LHCN-M2 (cell line): ENCODE data around the gene MCM6.

GRCh38 chr2:135630066-135630910 lies 99.0 kb downstream of the R3HDM1 start:
- RAMPAGE, long total RNA = no peak

- RAMPAGE, long total RNA = no peak
Measured at GRCh38 chr2:135792348-135792882, 44.6 kb downstream of the LCT start.

- RAMPAGE, long total RNA = no peak
Measured at GRCh38 chr2:135876254-135876544, at the start of gene MCM6. TSS of gene MCM6 (minus strand) at chr2:135876443.

- RAMPAGE, long total RNA = no peak
Measured at GRCh38 chr2:136000368-136000959, 15.0 kb upstream of the DARS1 start.

- RAMPAGE, long total RNA = no peak
Measured at GRCh38 chr2:136112151-136112670, 5.7 kb downstream of the CXCR4 start.

DNA sequence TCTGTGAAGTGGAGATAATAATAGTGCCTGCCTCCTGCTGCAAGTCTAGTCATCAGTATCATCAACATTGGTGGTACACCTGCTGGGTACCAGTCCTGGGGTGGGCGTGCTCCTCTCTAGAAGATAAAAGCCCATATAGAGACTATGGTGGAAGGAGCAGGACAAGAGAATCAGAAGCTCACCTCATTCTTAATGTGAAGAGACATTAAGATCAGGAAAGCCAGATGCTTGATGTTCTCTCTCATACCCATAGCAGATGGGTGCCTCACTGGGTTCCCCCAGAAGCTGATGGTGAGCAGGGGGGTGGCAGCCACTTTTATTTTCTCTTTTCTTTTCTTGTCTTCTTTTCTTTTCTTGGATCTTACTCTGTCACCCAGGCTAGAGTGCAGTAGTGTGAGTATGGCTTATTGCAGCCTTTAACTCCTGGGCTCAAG lies 14.8 kb upstream of the CXCR4 start:
- RAMPAGE, long total RNA = no peak

DNA sequence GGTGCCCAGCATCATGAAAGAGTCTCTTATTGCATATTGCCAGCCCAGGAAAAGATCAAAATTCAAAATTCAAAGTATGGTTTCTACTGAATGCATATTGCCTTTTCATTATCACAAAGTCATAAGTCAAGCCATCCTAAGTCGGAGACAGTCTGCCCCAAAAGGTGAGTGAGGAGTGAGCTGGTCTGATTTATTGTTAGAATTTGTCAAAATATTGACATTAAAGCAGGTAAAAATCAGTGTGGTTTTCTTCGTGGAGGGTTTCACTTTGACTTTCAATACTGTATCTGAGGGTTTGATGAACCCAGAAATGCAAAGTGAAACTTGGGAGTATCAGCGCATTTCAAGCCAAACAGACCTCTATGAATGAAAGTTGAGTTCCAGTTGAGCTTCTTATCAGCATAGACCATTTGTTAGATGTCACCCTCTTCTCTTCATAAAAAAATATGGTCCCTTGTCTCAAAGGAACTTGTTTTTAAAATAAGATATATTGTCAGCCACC lies 21.6 kb upstream of the CXCR4 start:
- RAMPAGE, long total RNA = no peak

- RAMPAGE, long total RNA = no peak
Measured at GRCh38 chr2:136214741-136215006, 96.7 kb upstream of the CXCR4 start.

GRCh38 chr2:136423430-136423955 lies 305.5 kb upstream of the CXCR4 start:
- RAMPAGE, long total RNA = no peak

DNA sequence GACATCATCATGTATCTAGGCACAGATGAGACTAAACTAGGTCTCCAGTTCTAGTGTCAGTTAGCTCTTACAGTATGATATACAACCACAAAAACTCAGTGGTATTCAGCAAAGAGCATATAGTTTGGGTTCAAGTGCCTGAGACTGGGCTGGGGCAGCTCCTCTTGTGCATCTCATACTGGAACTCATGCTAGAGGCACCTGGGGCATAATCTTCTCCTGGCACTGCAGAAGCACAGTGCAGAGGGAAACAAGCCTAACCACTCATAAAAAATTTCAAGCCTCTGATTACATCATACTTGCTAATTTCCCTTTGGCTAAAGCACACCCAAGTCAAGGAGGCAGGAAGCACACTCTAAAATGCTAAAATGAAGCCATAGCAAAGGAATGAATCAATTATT lies 79.8 kb upstream of the SPOPL start:
- RAMPAGE, long total RNA = no peak

- RAMPAGE, long total RNA = no peak
Measured at GRCh38 chr2:138515947-138516705, 14.6 kb downstream of the SPOPL start.

DNA sequence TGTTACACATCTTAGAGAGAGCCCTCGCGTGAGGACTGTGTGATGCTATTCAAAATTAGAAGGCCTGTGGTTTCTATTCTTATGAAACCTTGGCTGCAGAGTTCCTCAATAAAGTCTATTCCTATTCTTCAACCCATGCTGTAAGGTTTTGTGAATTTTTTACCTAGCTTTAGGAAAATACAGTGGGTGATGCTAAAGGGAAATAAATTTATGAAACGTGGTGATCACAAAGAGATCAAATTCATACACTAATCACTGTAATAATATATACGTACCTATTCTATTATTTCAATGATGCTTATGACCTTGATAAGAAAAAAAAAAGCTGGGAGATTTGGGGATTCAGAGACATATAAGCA lies 917.4 kb upstream of the NXPH2 start:
- RAMPAGE, long total RNA = no peak

- RAMPAGE, long total RNA = no peak
Measured at GRCh38 chr2:142750721-142751428, 126.6 kb upstream of the KYNU start.

GRCh38 chr2:143132160-143132794 lies 3.1 kb downstream of the ARHGAP15 start:
- RAMPAGE, long total RNA = no peak

DNA sequence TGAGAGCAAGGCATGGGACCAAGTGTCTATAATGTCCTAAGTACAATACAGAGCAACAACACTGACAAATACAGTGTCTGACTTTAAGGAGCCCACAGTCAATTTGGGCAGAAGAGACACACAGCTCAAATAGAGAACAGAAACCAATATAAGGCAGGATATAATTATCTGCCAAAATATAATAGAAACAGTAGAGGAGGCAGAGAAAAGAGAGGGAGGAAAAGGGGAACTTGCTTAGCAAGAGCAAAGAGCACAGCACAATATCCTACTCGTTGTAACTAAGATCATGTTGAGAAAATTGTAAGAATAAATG lies 12.1 kb downstream of the ARHGAP15 start:
- RAMPAGE, long total RNA = no peak

- RAMPAGE, long total RNA = no peak
Measured at GRCh38 chr2:143442230-143442632, 313.0 kb downstream of the ARHGAP15 start.

DNA sequence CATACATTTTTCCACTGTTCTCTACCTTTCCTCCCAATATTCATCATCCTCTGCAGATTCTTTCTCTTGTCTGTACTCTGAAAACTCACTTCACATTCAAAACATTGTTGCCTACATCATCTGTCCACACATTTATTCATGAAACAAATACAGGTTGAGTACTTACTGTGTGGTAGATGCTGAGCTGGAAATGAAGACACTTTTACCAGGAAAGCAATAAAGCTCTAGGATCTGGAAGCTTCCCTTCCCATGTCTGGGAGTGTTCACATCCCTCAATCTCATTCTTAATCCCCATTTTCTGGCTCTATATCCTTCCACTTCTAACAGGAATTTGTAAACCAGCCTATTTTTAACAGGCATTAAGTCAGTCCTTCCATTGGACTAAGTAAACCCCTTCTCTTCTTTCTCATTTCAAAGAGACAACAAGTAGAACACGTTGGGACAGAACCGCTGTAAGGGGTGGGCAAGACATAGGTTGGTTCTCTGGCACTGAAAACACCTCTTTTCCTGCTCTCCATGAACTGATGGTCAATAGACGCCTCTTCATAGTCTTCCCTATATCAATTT lies 589.5 kb downstream of the ARHGAP15 start:
- RAMPAGE, long total RNA = no peak

DNA sequence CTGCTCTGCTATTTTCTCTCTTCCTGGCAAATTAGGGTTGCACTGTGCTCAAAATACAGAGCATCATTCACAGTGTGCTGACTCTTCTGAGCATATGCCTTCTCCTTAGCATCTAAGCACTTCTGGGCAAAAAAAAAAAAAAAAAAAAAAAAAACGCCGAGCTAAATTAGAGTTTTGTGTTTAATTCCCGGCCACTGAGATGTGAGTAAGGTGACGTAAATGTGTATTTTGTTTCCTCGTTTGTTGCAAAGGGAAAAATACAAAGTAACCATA lies 538.7 kb downstream of the GTDC1 start:
- RAMPAGE, long total RNA = no peak

GRCh38 chr2:144445215-144446375 lies 74.3 kb downstream of the ZEB2 start:
- RAMPAGE, long total RNA = no peak

DNA sequence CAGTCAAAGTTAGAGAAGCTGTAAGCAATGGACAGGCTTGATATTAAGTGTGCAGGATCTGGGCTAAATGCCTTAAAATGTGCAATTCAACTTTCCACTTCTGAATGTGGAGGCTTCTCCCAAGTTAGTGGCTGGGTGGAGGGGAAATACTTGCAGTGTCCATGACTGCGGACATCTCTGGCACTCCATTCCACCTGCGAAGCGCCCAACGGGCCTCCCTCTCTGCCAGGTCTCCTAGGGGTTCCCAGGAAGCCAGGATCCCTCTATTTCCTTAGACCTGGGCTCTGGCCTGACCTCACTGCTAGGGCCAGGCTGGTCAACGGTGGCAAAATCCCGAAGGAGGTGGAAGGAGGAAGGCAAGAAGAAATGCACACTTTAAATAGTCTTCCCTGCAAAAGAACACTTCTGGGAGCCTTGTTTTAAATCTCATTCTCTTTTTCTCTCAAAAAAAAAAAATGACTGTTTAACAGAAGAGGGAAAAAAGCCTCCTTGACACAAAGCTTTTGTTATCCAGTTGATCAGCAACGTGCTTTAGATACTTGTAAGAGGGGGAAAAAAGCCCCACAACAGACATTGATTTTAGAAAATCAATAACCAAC lies 5.1 kb downstream of the ZEB2 start:
- RAMPAGE, long total RNA = no peak